Bronchial lymph node (tissue), 1 donor: ENCODE measurements around the genes TM6SF1, ZSCAN2 and WDR73.

DNA sequence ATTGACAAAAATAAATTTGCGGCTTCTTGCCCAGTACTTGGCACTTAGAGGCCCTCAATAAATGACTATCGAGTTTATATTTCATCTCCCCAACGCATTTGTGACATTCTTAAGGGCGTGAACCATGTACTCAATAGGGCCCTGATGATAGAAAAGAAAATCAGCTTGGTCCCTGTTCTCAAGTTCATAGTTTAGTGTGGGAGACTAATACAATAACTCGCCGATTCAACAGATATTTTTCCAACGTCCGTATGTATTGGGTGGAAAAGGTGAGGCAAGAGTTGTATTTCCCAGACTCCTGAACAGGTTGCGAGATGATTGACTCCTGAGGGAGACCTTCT is 314 bp upstream of the WHAMM start:
- PRO-cap: bidirectional peak, plus-strand start outside the sequence, minus-strand start at position 300 of the sequence

DNA sequence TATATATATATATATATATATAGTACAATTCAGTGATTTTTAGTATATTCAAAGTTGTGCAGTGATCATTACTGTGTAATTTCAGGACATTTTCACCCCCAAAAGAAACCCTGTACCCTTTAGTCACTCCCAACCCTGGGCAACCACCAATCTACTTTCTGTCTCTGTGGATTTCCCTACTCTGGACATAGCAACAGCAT is 5.6 kb downstream of the WHAMM start:
- PRO-cap: no peak

DNA sequence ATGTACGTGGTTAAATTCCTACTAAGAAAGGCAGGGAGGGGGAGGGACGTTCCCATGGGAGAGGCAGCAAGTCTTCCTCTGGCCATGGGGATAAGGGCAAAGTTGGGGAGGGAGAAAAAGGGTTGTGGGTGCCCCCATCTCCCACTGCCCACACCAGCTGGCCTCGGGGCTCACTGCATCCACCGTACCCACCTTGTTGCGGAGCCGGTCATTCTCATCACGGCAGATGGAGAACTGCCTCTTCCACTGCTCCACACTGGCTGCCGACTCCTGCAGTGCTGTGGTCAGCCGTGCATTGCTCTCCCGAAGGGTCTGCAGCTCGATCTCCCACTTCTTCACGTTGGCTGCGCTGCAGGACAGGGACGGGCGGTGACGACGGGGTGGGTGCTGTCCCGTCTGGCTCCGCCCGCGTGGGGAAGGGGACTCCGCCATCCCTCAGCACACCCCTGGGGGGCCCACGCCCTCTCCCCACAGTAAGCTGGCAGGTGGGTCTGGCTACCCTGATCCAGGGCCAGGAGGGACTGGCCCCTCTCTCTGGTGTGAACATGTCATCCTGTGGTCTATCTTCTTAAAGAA is 45.1 kb downstream of the WHAMM start:
- PRO-cap: no peak

- PRO-cap: no peak
Observed at GRCh38 chr15:82990425-82991023, 4.5 kb downstream of the RAMAC start.

- PRO-cap: unidirectional peak, plus-strand start at chr15:83011070; unidirectional peak, plus-strand start at chr15:83011374
Observed at GRCh38 chr15:83010723-83011475, 540 bp downstream of the C15orf40 start.

DNA sequence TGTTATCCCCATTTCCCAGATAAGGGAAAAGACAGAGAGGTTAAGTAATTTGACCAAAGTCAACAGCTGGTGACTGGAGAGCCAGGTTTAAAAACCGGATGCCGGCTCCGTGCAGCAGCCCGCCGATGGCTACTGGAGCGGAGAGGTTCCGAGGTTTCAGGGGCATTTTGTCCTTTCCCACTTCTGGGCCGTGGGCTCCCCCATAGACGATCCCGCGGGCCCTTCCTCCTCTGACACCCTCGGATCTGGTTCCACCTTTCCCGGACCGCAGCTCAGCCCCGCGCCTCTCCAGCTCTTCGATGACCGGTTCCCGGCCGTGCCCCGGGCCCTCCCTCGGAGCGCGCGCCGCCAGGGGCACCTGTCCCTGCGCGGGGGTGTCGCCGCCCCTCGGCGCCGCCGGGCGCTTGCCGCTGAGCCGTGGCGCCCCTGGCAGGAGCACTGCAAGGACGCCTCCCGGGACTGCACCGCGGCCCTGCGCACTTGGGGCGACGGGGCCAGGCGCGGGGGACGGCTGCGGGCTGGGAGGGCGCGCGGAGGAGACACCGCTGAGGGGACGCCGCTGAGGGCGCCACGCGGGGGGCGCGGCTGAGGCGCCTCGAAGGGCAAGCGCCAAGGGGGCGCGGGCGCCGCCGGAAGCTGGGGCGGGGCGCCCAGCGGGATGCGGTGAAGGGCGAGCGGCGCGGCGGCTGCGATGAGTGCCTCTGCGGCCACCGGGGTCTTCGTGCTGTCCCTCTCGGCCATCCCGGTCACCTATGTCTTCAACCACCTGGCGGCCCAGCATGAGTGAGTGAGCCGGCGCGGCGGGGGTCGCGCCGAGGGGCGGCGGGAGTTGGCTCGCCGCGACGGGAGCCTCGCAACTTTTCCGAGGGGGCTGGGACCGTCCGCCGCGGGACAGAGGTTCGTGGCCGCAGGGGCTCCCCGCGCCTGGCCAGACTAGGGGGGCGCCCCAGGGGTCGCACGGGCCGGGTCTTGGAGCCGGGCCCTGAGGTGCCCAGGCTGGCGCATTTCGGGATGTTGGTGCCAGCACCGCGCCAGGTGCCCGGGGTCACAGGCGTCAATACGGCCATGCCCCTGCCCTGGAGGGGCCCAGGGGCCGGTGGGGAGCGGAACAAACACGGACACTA is at the start of gene TM6SF1:
TSS of gene TM6SF1 (plus strand) at position 656 of the 1,124 bp plus-strand sequence.
- PRO-cap: bidirectional peak, plus-strand start at position 656 of the sequence, minus-strand start at position 298 of the sequence

- PRO-cap: no peak
Observed at GRCh38 chr15:83120057-83120256, 12.5 kb downstream of the TM6SF1 start.

- PRO-cap: no peak
Observed at GRCh38 chr15:83206740-83206928, 989 bp downstream of the HDGFL3 start.

DNA sequence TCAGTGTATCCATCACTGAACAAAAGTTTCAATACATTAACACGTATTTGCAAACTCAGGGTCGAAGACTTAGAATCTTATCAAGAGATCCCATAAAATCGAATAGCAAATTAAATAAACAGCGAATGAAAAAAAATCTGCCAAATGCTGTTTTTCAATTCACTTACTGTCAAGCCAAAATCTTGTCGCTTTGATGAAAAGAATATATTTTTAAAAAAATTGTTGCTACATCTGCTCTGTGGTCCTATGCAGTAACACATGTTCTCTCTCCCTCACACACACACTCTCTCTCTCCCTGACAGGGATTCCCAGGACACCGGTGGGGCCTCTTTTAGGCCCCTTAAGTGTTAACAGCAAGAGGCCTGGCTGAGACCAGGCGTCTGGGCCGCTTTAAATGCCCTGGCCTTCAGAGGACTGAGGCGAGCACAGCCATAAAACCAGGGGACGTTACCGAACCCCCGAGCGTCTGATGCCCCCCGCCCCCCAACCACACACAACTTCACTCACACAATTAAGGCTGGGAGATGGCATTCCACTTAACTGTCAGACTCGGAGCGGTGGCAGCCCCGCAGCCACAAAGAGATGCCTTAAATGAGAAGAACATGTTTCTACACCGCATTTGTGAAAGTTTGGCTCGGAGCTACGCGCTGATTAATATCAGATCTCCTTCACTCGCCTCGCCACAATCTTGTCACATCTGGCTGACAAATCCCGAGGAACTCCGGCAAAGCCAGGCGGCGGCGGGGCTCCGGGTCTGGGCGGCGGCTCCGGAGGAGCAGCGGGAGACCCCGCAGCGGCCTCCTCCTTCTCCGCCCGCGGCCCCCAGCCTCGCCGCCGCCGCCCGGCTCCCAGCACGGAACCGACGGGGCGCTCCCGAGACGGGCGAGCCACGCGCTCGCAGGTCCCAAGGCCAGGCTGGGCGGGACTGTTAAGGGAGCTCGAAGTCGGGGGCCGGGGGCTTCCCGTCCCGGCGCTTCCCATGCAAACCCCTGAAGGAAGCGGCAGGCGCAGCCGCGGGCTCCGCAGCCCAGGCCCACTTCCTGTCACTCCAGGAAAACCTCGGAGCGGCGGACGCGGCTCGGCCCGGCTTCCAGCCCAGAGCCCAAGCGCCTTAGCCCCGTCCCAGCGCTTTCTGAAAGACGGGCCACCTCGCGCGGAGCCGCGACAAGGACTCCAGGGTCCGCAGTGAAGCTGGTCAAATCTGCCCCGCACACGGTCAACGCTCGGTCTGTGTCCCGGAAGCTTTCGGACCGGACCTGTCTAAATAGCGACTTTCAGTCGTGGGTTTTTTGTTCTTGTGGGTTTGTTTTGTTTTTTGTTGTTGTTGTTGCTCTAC is 1.4 kb downstream of the BNC1 start:
- PRO-cap: unidirectional peak, plus-strand start at position 1,051 of the sequence

- PRO-cap: no peak
Observed at GRCh38 chr15:83283930-83284502, 448 bp downstream of the BNC1 start.

DNA sequence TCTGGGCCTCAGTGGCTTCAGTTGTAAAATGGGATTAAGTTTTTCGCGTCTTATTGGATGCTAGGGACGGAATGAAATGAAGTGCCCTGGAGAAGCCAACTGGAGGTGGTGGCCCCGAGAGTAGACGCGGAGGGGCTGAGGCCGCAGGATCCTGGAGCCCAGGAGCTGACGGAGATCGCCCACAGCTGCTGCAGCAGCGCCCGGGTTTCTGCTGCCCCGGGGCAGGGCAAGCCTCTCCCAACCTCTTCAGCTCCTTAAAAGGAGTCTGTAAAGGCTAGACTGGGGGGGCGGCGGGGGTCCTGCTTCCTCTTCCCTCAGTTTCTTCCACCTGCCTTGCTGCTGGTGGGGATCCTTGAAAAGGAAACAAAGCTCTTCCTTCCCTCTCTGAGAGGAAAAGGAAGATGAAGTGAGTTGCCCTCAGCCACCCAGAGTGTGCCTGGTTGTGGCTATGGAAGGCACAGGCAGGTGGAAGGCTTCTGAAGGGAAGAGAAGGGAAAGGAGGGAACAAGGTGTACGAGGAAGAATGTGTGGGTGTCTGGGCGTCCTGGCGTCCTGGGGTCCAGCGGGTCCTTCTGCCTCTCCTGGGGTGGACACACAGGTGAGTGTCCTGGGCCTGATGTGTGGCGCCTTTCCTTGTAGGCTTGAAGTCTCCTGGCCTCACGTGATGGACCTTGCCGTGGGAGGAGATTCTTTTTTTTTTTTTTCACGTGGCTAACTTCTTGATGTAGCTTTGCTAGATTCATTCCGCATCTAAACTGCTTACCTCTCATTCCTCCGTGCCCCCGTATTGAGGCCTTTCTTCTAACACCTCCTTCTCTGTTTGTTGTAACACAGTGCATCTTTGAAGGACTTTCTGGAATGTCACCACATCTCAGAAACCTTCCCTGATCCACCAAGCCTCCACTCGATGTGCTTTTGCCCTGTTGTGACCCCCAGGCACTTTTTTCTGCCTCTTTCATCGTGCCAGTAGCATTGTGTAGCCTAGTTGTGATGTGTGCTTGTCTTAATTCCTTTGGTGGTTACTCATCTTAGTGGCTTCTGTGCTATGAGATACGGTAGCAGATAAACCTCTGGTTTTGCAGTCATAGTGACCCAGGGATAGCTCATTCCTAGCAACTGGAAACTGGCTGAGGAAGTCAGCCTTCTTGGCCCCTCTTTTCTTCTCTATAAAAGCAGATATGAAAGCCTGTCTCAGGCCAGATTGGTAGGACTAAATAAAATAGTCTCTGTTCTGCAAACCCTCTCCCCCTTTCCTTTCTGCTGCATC is 1.3 kb upstream of the BNC1 start:
- PRO-cap: no peak

- PRO-cap: no peak
Observed at GRCh38 chr15:83288174-83288939, 3.9 kb upstream of the BNC1 start.

GRCh38 chr15:84566038-84566589 is 34.7 kb upstream of the ZSCAN2 start:
- PRO-cap: no peak

- PRO-cap: bidirectional peak, plus-strand start at chr15:84601050, minus-strand start at chr15:84600870
Observed at GRCh38 chr15:84600687-84601462, at the start of gene ZSCAN2. Gene ZSCAN2, plus strand, starts transcription at chr15:84601009.

GRCh38 chr15:84653425-84654643 is at the start of gene WDR73:
Gene WDR73, minus strand, starts transcription at chr15:84654283.
- PRO-cap: bidirectional peak, plus-strand start at chr15:84654363, minus-strand start at chr15:84654283

DNA sequence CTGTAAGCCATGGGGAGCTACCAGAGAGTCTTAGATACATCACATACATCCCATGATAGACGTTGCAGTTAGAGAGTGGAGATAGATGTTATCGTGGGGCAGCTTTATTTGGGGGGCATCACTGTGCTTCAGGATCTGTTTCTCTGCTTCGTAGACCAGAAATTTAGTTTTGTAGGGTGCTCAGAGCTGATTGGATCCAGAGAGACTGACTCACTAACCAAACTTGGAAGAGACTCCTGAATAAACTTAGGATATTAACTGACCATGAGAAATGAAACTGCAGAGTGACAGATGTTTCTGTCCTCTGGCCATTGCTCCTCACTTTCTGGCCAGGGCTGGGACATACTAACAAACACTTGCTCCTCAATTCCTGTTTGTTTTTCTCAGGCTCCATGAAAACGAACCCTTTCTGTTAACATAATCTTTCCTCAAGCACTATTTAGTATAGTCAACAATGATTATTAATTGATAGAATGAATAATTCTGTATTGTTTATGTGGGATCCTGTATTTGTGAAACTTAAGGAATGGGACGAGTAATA is 4.3 kb downstream of the ZNF592 start:
- PRO-cap: no peak

DNA sequence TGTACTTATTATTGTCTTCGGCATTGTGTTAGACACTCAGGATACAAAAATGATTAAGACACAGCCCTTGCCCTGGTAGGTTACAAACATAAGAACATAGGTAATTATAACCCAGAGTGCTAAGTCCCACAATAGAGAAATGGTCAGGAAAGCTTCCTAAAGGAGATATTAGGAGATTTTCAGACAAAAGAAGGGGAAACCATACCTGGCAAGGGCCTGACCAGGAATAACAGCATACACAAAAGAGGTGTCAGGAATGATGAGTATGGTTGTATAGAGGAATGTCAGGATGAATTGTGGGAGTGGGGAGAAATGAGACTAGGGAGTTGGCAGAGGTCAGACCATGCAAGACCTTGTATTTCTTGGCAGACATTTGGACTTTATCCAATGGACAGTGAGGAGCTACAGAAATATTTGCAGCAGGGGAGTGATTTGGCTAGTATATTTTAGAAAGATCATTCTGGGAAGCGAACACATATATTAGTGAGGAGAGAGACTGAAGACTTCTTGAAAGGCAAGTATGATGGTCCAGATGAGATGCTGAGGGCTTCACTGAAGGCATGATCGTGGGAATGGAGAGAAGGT is 25.5 kb upstream of the ALPK3 start:
- PRO-cap: no peak

- PRO-cap: no peak
Observed at GRCh38 chr15:84835610-84836501, 18.7 kb downstream of the ALPK3 start.

- PRO-cap: no peak
Observed at GRCh38 chr15:84885740-84886221, 1.3 kb downstream of the SLC28A1 start.

GRCh38 chr15:84890829-84891366 is 6.4 kb downstream of the SLC28A1 start:
- PRO-cap: no peak